ENCODE measurements around a stretch of chr15.

- RRBS = no CpG with 5 or more reads among the region's 7 CpGs
These were observed 288.4 kb upstream of the LYSMD4 start for GRCh38 chr15:100021612-100021962.

DNA sequence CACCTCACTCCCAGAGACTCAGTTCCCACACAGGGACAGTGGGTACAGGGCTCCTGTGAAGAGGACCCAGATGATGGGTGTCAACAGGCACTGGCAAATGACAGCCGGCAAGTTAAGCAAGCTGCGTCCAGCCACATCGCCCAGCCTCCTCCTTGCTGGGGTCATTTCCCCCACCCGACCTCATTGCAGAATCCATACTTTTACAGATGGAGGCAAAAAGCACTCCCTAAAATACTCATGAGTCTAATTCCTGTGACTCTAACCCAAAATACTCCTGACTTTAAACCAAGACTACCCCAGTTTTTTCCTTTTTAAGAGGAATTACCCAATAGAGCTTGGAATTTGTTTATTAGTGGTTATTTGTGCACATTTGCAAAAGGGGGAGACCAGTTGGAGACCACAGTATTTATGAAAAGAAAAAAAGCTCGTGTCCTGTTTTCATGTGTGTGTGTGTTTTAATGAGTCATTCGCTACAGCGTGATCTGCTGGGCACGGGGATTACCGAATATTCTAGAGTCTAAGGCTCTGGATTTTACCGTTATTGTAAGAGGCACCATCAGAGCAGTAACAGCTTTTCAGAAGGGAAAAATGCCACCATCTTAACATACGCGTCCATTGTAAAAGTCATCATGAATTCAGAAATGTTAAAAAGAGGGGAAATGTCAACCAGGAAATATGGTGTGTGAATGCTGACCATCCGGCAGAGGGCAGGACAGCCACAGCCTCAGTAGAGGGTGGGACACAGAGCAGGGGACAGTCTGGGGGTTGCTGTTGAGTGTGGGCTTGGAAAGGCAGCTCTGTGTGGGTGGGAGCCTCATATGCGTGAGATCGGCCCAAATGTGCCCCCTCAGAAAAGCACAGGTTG, 69.3 kb downstream of the ASB7 start:
- RRBS = no CpG with 5 or more reads among the region's 15 CpGs

DNA sequence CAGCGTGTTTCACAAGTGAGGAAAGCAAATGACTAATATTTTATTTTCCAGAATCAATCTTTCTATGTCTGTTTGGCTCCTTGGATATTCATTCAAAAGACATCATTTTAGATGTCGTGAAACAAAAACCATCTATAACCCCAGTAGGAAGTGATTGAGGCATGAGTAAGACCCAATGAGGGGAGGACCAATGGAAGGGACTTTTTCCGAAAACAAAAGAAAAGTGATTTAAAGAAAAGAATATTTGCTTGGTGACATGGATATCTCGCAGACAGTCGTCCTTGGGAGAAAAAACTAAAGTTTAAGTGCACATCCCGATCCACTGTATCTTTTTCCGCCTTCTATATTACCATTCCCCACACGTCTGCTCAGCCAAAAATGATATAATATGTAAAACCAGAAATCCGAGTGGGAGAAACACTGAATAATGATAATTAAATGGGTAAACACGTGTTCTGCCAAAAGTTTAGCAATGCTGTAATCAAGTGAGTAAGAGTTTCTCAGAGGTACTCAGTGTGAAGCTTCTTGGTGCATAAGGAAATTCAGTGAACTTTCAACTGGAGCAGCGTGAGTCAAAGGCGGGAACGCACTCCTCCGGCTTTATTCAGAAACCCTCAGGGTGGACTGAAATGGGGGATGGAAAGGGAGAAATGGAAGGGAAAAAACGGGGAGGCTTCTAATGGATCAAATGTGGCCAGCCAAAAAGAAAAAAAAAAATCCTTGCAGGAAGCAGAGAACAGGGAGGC, 84.9 kb downstream of the ASB7 start:
- RRBS = no CpG with 5 or more reads among the region's 15 CpGs

DNA sequence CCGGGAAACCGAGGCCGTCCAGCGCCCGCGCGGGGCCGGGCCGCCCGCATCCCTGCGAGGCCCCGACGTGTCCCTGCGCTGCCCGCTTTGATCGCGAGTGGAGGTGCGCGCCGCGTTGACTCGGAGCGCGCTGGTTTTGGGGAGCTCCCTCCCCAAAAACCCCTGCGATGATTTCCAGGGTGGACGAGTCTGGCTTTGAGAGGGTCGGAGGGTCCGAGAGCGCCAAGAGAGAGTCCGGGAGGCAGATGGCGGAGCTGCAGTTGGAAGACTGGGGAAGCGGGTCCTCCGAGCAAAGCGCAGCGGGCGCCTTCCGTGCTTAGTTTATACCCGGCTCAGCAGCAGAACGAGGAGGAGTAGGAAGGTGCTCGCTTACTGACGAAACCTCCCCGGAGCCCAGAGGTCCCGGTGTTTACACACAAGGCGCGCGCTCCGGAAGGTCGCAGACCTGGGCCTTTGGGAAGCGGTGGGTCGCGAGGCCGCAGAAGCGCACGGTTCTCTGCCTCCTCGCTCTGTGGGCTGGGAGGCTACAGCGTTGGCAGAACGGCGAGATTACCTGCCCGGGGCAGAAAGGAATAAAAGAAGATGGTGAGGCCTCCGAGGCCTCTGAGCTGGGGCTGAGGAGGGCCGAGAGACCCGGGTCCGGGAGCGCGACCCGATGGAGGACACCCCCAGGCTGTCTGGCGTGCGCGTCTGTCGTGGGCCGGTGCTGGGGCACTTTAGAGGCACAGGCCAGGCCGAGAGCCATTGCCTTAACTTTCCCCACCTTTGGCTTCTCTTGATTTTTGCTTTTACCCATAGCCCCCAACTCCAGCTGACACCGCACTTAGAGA, 810 bp downstream of the ALDH1A3 start:
- RRBS = 69% methylated on average over 27 of the region's 73 CpGs

DNA sequence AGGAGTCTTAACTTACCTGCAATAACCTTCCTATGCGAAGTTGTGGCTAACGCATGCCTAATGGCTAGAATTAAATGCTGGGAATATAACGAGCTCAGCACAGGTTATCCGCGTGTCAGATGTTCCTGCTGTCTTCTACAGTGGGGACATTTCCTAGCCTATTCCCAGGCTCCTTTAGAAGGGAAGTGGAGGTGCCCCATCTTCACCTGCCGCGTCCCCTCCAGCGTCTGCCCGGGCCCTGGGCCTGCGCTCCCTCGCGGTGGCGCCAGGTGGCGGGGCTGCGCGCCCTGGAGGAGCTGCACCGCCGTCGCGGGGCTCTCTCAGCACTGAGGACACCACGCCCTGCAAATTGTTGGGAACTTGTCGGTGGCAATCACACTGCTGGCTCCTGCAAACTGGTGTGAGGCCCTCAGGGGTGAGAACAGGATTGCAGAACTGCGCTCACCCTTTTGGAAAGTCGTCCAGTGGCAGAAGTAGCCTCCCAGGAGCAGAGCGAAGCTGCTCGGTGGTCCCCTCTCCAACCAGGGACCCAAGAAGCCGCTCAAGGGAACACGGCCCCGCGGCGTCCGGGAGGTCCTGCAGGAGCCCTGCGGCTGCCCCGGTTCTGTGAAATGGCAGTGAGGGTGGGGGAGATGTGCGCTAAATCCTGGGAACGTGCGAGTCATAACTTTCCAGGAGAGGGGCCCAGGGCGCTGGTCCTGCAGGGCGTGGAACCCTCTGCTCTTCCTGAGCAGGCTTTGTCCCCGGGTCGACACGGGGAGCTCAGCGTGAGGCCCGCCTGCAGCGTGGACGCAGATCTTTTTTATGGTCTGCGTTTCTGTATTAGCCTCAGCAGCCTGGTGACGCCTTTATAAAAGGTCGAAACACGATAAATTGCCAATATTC, 1.0 kb upstream of the LRRK1 start:
- RRBS = no CpG with 5 or more reads among the region's 50 CpGs

DNA sequence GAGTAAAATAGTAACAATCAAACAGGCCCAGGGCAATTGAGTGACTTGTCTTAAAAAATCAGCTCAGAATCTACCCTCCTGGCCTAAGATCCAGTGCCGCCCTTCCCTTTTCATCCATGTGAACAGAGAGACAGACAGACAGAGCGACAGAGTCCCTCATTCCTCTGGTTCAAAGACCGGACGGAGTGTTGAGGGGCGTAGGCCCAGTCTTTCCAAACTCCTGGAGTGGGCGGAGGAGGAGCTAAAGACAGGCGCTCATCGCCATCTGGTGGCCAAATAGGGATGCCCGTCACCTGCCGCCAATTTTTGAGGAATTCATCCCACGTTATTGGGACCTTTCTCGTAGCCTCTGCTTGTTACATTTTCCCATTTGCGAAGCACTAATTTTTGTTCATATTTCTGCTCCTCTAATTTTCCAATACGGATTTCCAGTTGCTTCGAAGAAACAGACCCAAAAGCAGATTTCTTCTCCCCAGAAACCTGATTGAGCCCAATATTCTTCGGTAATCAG, 87.8 kb downstream of the LRRK1 start:
- RRBS = no CpG with 5 or more reads among the region's 16 CpGs

DNA sequence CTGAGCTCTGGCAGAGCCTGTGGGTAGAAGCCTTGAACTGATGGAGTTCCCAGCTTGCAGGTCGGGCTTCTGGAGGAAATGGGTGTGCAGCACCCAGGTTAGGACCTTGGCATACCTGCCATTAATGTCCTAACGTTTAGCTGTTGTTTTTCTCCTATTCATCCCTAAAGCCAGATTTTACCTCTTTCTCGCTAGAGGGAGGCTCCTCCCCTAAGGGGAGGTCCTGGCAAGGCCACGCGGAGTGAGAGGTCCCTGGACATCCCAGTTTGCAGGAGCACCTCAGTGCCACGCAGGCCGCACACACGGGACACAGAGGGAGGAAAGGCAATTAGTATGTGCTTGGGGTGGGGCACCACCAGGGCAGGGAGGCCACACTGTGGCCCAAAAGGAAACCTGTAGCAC, 148.6 kb downstream of the LRRK1 start:
- RRBS = no CpG with 5 or more reads among the region's 8 CpGs

DNA sequence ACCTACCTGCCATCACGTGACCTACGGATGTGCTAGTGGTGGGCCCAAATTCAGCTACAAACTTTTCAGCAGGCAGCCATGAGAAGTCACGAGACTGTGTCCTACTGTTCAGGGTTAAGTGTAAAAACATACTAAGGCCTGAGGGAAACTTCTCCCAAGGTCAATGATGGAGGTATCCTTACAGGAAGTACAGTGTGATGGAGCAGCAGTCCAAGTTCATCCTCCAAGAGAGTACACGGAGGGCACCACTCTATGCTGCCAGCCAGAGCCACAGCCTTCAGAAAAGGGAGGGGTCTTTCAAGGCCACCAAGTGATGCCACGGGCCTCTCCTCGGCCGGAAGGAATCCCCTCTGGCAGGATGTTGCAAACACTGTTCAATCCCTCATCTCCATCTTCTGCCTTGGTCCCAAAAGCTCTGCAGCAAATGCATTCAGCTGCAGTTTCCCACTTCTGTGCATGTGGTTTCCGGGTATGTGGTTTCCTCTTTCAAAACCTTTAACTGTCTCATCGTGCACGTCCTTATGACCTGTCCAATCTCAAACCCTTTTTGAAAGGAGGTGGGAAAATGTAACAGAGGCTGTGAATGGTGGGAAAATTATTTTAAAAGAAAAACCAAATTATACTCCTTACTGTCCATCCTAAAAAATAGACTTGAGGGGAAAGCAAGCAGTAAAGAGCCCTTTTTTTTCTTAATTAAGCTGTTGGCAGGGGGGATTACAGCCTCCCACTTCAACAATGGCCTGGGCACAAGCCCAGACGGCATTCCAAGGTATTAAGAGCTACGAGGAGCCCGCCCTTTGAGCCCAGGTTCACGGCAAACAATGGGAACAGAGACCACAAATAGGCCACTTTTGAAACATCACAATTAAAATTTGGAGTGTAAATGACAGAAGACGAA, 9.2 kb downstream of the CHSY1 start:
- RRBS = no CpG with 5 or more reads among the region's 15 CpGs

DNA sequence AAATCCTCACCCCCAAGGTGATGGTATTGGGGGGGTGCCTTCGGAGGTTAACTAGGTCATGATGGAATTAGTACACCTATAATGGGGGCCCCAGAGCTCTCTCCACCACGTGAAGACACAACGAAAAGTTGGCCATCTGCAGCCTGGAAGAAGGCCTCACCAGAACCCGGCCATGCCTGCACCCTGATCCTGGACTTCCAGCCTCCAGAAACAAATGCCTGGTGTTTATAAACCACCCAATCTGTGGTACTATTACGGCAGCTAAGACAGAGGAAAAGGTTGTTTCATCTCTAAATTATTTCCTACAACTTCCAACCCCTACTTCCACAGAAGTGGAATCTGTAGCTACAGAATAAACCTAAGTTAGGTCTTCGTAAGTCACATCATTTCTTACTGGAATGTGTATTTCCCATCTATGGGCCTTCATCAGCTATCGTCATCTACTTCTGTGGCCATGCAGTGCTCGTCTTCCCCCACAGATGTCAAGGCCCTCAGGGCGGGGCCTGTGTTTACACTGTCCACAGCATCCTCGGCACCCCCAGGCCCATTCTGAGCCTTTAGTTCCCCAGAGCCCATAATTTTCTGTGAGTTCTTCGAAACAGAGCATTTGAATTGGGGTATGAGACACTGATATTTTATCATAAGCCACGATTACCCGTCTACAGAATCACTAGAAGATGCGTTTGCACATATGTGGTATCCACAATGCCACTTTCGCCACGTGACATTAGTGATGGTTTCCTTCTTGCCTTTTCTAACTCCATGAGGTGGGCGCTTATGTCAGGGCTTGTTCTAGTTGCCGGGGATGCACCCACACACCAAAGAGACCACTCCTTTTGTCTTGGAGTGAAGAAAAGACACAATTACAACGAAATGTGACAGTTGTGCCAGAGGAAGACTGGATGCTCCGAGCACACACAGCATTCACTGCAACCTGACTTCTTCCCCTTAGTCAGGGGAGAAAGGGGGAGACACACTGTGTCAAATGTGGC, 8.8 kb downstream of the SELENOS start:
- RRBS = no CpG with 5 or more reads among the region's 20 CpGs

GRCh38 chr15:101285552-101286099, 8.3 kb upstream of the SELENOS start:
- RRBS = no CpG with 5 or more reads among the region's 1 CpG

GRCh38 chr15:101322561-101323031, 27.5 kb upstream of the SNRPA1 start:
- RRBS = 39% methylated on average over 5 of the region's 14 CpGs

DNA sequence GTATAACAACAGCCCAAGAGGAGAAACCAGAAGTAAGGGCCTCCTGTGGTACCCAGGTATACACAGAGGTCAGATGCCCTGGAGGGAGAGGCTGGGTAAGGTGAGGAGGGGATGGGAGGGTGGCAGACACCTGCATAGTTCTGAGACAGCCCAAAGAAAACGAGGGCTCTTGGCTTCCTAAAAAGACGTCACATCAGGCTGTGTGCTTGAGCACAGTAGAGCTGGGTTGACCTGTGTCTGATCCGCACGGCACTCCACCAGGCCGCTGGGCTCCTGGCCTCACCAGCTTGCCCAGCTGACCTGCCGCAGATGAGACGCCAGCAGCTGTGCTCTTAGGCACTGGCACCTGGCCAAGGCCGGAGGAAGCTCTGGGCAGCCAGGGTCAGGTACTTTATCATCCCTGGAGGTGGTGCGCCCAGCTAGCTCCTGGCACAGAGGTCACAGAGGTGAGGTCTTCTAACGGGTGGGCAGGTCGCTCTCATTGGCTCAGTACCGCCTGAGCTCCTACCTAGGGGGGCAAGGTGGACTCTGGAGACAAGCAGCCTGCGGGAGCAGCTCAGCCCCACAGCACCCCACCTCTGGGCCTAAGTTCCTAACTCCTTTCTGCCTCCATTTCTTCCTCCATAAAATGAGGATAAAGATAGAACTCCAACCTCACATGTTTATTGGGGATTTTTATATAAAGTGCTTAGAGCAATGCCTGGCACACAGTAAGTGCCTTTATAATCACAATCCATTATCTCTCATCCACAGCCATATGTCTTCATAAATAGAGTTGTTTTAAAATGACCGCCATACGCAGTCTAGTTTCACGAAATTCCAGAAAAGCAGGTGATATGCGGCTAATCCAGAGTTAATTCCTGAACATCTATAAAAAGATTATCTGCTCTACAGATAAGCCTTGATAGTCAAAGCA, 82.1 kb upstream of the SNRPA1 start:
- RRBS = no CpG with 5 or more reads among the region's 17 CpGs

DNA sequence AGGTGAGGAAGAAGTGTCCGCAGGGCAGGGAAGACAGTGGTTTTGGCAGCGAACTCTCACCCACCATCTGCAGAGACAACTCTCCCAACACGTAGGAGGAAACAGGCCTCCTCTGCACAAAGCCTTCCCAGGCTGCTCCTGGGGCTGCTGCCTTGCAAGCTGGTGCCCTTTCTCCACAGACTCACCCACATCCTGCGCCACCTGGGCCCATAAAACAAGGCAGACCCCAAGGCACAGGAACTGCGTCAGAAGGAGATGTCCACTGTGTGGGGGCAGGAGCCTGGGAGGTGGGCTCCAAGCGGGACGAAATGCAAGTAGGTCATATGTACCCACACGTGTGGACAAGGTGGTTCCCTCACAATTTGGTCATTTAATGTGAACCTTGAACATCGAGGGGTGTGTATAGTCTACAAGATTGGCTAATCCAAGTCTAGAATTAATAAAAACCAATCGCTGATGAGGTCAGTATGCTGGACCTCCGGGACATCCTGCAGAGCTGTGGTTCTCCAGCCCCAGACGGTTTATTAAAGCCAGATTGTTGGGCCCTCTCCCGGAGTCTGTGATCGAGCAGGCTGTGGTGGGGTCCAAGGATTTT, 25.4 kb downstream of the PCSK6 start:
- RRBS = 12% methylated on average over 3 of the region's 14 CpGs

DNA sequence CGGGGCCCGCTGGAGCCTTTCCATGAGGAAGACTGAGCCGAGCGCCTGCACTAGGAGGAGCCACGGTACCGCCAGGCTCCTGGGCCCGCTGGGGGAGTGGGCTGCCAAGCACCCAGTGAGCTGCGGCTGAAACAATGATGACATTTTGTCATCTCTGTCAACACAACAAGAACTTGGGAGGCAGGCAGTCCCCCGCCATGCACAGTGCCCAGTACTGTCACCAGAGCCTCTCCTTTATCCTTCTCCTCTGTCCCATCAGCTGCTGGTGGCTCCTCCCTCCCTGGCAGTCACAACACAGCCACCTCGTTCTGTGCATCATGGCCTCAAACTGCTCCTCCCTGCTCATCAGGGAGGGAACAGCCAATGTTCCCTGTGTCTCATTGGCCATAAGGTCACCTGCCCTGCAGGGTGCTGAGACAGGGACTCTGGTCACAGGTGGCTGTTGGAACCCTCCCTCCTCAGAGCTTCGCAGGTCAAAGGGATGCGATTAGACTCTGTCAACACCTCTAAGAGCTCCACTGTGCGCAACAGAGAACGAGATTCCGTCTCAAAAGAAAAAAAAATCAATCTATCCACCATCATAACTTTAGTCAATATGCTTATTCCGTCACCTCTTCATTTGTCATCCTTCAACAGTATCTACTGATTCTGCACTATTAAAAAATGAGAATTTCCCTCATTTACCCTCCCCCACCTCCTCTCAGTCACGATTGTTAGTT, 34.2 kb upstream of the PCSK6 start:
- RRBS = no CpG with 5 or more reads among the region's 17 CpGs

GRCh38 chr15:101625918-101626300, 26.3 kb downstream of the TM2D3 start:
- RRBS = no CpG with 5 or more reads among the region's 2 CpGs

DNA sequence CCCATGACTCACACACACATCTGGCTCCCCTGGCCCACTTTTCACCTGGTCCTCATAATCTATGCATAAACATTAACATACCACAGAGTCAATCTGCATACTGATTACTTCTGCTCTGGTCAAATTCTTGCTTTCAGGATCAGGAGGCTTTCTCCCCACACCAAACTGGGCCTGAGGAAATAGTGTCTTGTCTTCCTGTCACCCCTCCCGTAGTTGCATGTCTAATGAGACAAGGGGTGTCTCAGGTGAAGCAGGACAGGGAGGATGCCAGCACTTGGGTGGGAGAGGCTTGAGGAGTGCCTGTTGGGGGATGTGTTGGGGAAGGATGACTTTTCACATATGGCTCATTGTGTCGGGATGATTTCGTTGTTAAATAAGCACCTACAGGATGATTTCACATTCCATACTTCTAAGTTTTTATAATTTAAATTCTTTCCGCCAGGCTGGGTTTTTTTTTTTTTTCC, 142.2 kb downstream of the OR4F15 start:
- RRBS = no CpG with 5 or more reads among the region's 4 CpGs

Data from AG09309 (cell line).